Cardiac atrium fibroblast (primary cell): Measurements from ENCODE around the genes CLEC3B and LZTFL1.

GRCh38 chr3:44650665-44651281 lies 2.2 kb downstream of the ZNF35 start:
- RAMPAGE, long total RNA = no peak

- RAMPAGE, long total RNA = no peak
Observed at GRCh38 chr3:44658538-44659310, 10.2 kb downstream of the ZNF35 start.

DNA sequence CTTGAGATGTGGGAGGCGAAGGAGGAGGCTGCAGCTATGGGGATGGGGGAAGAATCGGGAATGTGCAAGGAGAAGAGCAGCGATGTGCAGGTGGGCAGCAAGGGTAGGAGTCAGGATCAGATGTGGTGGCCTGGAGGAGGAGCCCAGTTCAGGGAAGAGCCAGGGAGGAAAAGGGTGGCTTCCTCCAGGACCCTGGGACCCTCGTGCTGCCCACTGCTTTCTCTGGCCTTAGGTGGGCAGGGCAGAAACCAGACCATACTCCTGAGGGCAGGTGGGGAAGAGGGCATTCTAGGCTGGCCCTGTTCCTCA lies 21.3 kb downstream of the ZNF35 start:
- RAMPAGE, long total RNA = no peak

- RAMPAGE, long total RNA = no peak
Observed at GRCh38 chr3:44685280-44685992, 27.0 kb upstream of the ZNF502 start.

DNA sequence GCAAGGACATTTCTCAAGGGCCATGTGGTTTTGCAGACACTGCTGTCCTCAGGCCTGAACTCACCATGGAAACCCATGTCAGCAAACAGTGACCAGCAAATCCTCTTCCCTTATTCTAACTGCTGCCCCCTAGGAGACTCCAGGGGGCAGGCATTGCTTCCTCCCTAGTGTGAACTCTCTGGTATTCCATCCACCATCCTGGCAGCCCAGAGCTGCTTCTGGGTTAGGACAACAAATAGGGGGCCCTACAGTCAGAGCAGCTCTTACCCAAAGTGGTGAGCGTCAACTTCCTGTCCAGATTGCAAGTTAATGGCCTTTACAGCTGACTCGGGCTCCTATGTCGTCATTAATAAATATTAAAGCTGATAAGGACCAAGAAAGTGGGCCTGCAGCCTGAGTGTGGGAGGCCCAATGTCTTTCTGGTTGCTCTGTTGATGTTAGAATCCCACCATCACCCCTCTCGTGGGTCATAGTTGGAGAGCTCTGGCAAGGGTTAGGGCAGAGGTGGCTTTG lies 41.4 kb downstream of the TGM4 start:
- RAMPAGE, long total RNA = no peak

GRCh38 chr3:44996480-44997287 lies 20.6 kb downstream of the EXOSC7 start:
- RAMPAGE, long total RNA = no peak

DNA sequence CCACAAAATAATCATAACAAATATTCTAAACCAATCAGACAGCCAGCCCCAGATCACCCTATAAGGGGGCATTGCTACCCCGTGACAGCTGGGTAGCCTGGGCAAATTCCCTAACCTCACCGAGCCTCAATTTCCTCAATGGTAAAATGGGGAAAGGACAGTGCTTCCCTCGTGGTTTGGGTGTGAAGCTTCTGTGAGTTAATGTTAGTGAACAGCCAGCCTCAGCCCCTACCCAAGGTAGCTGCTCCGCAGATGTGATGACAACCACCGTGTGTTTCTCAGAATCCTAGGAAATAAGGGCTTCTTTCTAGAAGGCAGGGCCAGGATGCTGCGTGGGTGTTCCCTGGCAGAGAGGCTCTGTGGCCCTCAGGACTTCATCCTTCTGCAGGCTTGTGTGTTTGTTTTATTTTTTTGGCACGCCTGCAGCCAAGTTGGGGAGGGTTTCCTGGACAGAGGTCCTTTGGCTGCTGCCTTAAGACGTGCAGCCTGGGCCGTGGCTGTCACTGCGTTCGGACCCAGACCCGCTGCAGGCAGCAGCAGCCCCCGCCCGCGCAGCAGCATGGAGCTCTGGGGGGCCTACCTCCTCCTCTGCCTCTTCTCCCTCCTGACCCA lies at the start of gene CLEC3B:
TSS of gene CLEC3B (plus strand) at position 500 of the 612 bp plus-strand sequence.
- RAMPAGE, long total RNA = start-site peak on the plus strand centred at position 489 of the sequence, 82 bp wide, 804 and 126 reads in 2 replicates

- RAMPAGE, long total RNA = no peak
Observed at GRCh38 chr3:45033857-45034487, 7.9 kb downstream of the CLEC3B start.

- RAMPAGE, long total RNA = no peak
Observed at GRCh38 chr3:45035512-45036521, 9.7 kb downstream of the CLEC3B start.

DNA sequence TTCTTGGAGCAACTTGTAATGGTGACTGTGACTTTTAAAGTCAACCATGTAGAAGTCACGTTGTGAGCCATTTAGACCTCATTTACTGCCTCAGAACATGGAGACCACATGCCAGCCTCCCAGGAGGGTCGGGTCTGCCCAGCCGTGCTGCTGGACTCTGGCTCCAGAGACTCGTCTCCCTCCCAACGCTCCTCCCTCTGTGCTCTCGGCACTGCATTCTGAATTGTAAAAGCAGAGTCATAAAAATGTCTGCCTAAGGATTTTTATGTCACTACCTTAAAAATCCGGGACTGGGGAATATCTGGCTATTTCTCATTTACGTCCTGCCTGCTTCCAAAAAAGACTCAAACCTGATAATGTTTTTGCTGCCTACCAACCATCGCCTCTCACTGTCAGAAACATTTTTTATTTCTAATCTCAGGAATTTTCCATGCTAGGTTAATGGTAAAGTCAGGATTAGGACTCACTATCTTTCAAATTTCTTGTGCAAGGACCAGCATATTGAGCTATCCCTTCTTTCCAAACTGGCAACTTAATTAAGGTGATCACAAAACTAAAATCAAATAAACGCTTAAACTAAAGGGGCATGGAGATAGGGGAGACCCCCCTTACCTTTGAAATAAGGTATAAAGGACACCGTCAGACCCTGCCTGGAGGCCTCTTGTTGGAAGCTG lies 53.4 kb downstream of the CDCP1 start:
- RAMPAGE, long total RNA = no peak

DNA sequence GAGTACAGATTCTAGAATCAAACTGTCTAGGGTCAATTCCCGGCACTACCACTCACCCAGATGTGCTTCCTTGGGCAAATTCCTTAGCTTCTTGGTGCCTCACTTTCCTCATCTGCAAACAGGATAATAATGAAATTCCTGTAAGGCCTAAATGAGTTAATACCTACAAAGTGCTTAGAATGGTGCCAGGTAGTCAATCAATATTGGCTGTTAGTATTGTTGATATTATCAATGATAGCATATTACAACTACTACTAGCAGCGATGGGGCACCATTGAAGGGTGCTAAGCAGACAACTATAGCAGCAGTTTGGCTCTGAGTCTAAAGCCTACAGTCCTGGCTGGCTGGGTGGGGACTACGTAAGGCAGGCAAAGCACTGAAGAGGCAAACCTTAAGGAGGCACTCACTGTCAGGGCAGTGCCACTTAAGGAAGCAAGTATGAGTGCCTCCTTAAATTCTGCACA lies 20.8 kb downstream of the CDCP1 start:
- RAMPAGE, long total RNA = no peak

GRCh38 chr3:45138783-45139422 lies 7.3 kb downstream of the CDCP1 start:
- RAMPAGE, long total RNA = no peak

- RAMPAGE, long total RNA = no peak
Observed at GRCh38 chr3:45143166-45144183, 2.7 kb downstream of the CDCP1 start.

- RAMPAGE, long total RNA = no peak
Observed at GRCh38 chr3:45559812-45560242, 34.7 kb upstream of the LIMD1 start.

DNA sequence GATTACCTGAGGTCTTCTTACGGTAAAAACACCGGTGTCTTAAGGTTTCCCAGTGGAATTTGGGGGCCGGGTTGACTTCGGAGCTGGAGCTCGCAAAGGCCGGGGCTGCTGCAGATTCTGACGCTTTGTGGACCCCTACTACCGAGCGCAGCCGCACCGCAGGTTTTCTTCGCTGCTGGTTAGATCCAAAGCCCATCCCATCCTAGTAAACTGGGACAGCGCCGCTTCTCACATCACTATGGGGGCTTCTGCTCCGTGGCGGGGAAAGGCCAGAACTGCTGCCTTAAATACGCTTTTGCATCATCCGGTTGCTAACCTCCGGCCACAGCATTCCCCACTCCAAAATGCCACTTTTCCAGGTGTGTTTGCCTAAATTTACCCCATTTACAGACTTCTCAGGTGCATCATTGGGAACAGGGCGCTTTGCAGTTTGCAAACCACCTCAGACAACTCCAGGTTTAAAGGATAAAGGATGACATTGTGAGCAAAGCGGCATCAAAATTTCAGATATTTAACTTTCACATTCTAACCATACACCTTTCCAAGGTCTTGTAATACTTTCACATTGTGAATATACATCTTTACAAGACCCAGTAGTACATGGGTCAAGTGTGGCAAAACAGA lies 714 bp upstream of the SACM1L start:
- RAMPAGE, long total RNA = no peak

DNA sequence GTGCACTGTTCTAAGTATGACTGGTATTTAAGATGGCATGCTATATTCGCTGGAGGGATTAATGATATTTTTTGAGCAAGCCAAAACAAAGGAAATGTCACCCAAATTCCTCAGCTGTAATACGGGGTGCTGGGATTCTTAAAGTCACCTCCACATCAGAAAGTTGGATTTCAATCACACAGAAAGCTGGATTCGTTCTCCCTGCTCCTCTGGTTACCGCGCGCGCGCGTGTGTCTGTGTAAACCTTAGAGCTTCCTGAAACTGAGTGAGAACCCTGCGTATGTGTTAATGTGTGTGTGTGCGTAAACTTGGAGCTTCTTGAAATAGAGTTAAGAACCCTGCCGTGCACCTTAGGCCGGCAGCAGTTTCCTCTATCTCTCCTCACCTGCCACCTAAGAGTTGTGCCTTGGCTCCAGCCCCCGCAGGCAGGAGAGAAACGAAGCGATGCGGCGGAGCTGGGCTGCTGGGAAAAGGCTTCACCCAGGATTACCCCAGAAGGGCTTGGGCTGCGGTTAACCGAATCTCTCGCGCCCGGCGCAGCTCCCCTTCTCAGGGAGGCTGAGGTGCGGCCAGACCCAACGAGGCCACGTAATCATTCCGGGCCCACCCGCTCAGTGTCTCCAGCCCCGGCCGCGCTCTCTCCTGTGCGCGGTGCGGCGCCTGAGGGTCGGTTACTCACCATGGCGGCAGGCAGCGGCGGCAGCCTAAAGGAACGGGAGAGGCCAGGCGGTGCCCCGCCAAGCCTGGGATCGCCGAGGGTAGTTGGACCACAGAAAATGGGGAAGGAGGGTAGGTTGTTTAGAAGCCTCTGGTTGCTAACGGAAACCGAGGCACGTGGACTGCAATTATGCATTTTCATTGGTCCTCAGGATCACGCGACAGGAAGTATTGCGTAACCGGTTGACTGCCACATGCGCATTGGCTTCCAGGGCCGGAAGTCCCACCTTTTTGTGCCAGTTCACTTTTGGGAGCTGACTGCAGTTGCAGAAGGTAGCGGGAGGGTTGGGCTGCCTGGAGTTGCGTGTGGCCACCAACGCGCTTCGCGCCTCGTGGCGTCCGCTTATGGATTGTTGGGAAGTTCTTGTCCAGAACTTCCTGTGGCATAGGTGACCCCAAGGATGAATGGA lies at the start of gene LZTFL1:
TSS of gene LZTFL1 (minus strand) at position 810 of the 1,127 bp plus-strand sequence.
- RAMPAGE, long total RNA = no peak

- RAMPAGE, long total RNA = no peak
Observed at GRCh38 chr3:45945256-45945642, 2.0 kb downstream of the CXCR6 start.

DNA sequence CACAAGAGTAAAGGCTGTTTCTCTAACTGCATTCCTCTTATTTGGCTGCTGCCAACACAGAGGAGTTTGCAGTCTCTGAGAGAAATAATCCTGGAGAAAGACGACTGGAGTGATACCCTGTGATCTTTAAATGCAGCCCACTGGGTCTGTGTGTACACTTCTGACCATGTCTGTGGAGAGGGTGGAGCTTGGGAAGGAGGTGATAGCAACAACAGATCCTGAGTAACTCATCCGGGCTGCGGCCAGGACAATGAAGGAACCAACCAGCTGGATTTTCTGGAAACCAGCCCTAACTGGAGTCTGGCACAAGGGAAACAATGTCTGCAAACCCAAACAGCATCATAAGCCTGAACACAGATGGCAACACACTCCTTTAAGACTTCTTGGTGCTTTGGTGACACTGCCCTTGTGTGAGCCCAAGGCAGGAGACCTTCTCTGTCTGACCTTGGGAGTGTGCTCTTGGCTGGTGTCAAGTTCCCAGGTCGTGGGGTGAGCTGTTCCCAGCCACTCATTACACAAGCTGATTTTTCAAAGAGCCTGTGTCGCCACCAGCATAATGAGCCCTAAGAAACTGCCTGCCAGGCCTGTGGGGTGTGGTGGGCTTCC lies 8.0 kb downstream of the FYCO1 start:
- RAMPAGE, long total RNA = no peak

- RAMPAGE, long total RNA = no peak
Observed at GRCh38 chr3:46162852-46163630, 45.1 kb downstream of the CCR1 start.

- RAMPAGE, long total RNA = no peak
Observed at GRCh38 chr3:46206197-46206637, 1.9 kb downstream of the CCR1 start.